ENCODE measurements around a stretch of chr14.

DNA sequence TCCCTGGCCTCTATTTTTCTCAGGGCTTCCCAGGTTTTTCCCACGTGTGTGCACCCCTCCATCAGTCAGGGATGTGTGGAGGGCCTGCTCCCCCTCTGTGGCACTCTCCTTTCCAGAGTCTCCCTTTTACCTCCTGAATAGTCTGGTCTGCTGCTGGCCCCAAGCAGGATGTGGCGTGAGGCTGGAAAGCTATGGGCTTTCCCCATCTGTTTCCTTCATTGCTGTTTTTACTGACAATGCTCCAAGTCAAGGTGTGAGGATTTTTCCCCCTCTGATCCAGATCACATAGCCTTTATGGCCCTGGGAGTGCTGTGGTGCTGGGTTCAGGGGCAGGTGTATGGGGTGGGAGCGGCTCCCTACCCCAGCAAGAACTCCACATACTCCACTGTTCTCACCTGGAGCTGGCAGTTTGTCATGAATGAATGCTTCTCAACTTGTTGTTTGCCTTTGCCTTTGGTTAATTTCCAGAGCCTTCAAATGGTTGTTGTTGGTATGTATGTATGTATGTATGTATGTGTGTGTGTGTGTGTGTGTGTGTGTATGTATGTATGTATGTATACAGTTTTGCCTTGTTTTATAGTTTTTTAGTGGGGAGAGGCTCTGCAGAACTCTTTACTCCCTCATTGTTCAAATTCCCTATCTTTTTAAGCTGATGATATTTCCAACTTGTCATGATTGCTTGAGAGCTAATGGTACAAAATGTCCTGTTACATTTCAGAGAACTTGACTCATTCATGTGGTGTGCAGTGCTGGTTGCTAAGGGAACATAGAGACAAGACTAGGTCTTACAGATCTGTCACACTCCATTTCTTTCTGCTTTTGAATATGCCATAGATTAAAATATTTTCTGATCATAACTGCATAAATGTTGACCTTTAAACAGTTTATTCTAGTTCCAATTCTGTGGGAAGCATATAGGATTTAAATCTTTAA, 36.6 kb upstream of the ASPG start:
- PRO-cap, result no peak

GRCh38 chr14:104082561-104083184, 2.8 kb upstream of the ASPG start:
- PRO-cap, result no peak

DNA sequence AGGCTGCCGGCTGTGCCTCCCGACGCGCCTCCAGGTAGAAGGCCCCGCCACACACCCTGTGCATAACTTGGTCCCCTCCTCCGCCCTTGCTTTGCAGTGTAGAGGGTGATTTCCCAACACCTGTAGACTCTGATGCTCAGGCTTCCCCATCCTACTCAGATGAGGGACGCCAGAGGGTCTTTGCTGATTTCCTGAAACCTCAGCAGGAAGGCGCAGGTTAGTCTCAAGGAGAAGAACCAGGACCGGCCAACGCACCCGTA, 28.3 kb upstream of the TMEM179 start:
- PRO-cap, result no peak

GRCh38 chr14:104657730-104658208, 31.6 kb upstream of the INF2 start:
- PRO-cap, result no peak

- PRO-cap, result no peak
Measured at GRCh38 chr14:104660564-104661024, 28.8 kb upstream of the INF2 start.

DNA sequence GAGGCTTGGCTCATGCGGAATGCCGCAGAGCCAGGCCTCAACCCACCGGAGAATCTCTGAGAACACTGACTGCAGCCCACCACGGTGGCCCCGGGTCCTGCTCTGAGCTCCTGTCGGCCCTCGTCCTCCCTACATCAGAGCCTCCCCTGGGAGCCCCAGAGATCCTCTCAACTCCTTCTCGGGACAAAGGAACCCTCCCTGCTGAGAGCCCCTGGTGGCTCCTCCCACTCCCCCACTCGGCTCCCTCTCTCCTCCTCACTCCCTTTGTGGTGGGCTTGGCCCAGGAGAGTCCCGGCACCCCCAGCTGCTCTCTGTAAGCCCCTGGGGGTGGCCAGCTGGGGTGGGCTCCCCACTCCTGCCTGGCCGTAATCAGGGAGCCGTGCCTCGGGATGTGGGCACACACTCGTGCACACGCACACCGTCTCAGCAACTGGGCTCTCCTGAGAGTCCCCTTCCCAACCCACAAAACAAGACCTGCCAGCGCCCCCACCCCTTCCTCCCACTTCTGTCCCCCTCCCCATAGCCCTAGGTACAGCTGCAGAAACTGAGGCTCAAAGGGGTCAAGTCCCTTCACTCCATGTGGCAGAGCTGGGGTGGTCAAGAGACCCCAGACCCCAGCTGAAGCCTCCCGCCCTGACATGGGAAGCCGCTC, 10.9 kb upstream of the INF2 start:
- PRO-cap, result bidirectional peak, plus-strand start at position 258 of the sequence, minus-strand start at position 104 of the sequence

GRCh38 chr14:104714194-104714589, 9.8 kb upstream of the ADSS1 start:
- PRO-cap, result no peak

GRCh38 chr14:104751999-104752410, 942 bp upstream of the SIVA1 start:
- PRO-cap, result no peak

DNA sequence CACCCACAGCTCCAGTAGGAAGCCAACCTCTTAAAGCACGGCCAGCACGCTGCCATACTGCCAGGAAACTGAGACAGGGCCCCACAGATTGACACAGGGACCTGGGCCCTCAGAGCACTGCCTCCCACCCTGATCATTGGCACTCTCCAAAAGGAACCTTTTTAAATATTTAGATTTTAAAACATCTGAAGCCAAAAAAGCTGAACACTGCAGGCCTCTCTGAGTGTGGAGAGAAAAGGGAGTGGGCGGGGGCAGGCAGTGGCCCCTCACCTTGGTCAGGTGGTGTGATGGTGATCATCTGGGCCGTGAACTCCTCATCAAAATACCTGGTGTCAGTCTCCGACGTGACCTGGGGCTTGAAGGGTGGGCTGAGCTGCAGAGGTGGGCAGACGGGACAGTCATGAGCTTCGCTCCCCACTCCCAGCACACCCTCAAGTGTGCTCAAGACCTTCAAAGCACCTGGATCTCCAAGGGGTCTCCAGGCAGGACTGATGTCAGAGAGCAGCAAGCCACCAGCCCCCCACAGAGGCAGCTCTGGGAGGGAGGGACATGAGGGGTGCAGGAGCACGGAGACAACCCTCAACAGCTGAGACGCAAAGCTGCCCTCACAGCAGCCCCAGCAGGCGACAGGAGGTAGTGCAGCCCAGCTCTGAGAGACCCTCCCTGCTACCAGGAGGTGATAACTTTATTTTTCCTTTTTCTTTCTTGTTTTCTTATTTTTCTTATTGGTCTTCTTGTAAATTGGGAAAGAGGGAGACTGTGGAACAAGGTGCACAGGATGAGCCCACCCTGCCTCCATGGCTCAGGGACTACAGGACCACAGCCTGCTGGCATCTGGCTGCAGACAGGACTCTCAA, 17.8 kb downstream of the SIVA1 start:
- PRO-cap, result no peak

DNA sequence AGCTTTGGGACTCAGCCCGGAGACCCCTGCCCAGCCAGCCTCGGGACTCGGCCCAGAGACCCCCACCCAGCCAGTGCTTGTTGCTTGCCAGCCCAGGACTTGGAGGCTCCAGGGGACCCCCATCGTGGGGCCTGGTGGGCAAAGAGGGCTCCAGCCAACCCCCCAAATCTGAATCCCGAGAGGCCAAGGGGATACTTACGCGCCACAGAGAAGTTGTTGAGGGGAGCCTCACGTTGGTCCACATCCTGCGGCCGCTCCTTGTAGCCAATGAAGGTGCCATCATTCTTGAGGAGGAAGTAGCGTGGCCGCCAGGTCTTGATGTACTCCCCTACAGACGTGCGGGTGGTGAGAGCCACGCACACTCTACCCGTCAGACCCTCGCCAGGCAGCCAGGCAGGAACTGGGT, 15.7 kb downstream of the AKT1 start:
- PRO-cap, result no peak

- PRO-cap, result no peak
Measured at GRCh38 chr14:104789017-104789748, 6.4 kb downstream of the AKT1 start.

- PRO-cap, result no peak
Measured at GRCh38 chr14:104864700-104865016, 410 bp upstream of the CEP170B start.

GRCh38 chr14:104872647-104873220, 7.7 kb downstream of the CEP170B start:
- PRO-cap, result no peak

- PRO-cap, result no peak
Measured at GRCh38 chr14:104968142-104968532, 10.0 kb downstream of the AHNAK2 start.

DNA sequence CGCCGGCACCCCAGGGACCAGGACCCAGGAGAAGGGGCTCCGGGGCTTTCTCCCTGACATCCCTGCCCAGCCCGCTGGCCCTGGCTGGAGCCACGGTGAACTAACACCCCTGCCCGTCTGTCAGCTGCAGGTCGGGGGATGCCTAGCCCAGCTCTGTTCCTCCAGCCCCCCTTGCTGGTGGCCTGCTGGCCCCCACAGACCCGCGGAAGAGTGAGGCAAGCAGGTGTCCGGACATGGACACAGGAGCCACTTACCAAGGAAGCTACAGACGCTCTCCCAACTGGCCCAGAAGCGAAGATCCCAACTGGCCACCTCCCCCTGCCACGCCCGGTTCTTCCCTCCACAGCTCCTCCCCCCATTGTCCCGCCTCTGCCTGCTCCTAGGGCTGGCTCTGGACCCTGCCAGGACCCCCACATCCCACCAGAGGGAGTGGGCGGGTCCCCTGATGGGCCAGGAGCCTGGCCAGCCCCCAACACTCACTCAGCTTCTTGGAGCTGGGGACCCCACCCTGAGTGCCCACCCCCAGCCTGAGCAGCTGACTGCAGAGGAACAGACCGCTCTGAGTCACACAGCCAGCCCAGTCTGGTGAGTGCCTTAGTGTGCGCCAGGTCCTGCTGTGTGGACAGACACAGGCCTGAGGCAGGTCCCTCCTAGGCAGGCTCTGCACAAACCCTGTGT, 7.8 kb downstream of the AHNAK2 start:
- PRO-cap, result no peak

DNA sequence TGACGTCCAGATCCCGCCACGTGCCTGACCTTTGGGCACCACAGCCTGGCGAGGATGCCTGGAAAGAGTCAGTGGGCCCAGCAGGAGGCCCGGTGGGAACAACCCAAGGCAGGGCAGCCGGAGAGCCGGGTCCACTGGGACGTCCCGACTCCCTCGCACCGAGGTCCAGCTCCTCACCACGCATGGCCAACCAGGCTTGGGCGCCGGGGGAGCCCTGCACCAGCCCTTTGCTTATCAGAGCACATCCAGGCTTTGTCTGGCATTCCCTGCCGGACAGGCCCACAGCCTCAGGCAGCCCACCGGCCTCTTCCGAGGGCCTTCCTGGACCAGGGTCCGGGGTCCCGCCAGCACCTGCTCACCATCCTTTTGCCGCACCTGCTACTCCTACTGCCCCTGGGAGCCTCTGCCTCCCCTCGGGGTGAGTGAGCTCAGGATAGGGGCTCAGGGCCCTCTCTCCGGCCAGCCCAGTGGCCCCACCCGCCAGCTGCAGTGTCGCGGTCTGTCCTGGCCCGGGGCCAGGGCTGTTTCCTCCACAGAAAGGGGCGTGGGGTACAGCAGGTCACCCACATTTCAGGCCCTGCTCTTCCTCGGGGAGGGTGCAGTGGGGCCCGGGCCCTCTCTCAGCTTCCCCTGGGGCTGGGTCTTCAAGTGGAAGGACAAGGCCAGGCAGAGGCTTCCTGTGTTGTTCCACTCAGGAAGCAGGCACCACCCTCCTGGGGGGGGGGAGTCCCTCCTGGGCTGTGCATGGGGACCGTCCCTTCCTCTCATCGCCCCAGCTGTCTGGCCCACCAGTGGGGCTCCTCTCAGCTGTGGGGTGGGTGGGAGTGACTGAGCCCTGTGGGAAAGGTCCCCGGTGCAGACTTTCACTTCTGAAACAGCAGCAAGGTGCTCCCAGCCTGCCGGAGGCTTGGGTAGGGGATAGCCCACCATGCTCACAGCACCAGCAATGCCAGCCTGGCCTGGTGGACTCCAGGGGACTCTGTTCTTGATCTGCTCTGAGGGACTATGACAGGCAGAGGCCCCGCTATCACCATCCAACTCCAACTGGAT, 3.9 kb downstream of the GPR132 start:
- PRO-cap, result no peak

DNA sequence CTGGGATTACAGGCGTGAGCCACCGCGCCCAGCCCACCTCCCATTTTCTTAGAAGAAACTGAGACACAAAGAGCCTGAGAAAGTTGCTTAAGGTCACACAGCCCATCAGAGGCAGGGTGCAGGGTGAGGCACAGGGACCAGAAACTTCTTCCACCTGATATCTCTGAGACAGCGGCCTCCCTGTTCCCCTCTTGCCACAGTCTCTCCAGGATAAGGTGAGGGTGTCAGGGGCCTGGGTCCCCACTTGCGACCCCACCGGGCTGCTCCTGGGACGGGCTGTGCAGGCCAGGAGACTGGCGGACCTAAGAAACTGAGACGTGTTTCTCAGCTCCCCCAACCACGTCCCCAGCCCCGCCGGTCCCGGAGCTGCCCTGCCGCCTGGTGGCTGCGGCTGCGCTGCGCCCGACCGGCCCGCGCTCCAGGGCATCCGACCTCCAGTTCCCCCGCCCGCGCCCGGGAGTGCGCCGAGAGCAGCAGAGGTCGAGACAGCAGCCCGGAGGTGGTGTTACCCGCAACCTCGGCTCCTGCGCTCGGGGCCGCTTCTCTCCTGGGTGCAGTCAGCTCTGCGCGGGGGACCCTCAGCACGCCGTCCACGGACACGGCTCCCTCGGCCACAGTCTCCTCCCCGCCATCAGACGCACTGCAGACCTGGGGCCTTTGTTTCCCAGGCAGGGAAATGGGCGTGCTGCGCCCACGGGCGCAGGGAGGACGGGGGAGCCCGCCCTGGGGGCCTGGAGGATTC, 21.5 kb upstream of the GPR132 start:
- PRO-cap, result no peak

DNA sequence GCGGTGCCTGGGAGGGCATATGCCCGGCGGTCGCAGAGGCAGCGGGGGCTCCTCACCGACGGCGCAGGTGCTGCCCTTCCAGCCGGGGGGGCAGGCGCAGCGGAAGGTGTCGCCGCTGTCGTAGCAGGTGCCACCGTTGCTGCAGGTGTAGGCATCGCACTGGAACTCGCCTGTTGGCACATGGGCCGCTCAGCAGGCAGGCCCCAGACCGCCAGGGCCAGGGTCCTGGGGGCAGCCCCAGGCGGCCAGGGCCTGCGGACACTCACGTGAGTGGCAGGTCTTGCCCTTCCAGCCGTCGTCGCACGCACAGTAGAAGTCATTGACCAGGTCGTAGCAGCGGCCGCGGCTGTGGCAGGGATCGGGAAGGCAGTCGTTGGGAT, 20.5 kb downstream of the JAG2 start:
- PRO-cap, result no peak

DNA sequence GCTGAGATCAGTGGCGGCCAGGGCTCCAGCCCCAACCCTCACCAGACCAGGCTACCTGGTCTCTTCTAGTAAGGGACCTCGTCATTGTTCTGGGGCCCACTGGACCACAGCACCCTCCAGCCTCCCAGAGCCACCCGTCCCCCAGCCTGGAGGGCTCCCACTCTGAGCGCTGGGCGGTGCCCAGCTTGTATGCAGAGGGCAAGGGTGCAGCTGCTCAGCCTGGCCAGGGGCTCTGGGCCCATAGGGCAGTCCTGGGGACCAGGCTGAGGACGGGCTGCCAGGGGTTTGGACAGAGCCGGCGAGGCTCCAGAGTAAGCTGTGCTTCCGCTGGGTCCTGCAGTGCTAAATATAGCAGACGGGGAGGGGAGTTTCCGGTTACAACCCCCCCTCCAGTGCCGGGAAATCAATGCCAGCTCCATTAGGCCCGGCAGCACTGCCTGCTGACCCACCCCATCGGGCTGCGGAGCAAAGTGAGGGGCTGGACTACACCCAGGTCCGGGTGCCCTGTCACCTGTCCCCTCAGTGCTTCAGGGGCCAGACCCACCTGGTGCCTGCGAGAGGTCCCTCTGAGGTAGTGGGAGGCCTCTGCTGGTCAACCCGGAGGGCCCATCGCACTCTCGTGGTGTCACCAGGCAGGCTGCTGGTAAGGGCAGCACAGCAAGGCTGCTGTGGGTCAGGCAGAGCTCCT, 2.4 kb upstream of the JAG2 start:
- PRO-cap, result unidirectional peak, minus-strand start at position 320 of the sequence

- PRO-cap, result no peak
Measured at GRCh38 chr14:105292662-105293338, 8.0 kb downstream of the BRF1 start.

All from A673 (cell line).